Spinal cord (tissue), 3 donors: ENCODE results near the genes TET1, STOX1, DDX50 and KIFBP.

- PRO-cap = no peak
- RAMPAGE, long total RNA = no peak
Observed at GRCh38 chr10:63644446-63644903, 123.3 kb downstream of the REEP3 start.

- PRO-cap = no peak
- RAMPAGE, long total RNA = no peak
Observed at GRCh38 chr10:65571187-65571710, 1354.6 kb upstream of the LRRTM3 start.

- PRO-cap = no peak
- RAMPAGE, long total RNA = no peak
Observed at GRCh38 chr10:66369069-66369453, 556.8 kb upstream of the LRRTM3 start.

GRCh38 chr10:67665494-67665884, 30.5 kb downstream of the CTNNA3 start:
- PRO-cap = no peak
- RAMPAGE, long total RNA = no peak

- PRO-cap = no peak
- RAMPAGE, long total RNA = no peak
Observed at GRCh38 chr10:67783607-67783908, 54.4 kb downstream of the DNAJC12 start.

DNA sequence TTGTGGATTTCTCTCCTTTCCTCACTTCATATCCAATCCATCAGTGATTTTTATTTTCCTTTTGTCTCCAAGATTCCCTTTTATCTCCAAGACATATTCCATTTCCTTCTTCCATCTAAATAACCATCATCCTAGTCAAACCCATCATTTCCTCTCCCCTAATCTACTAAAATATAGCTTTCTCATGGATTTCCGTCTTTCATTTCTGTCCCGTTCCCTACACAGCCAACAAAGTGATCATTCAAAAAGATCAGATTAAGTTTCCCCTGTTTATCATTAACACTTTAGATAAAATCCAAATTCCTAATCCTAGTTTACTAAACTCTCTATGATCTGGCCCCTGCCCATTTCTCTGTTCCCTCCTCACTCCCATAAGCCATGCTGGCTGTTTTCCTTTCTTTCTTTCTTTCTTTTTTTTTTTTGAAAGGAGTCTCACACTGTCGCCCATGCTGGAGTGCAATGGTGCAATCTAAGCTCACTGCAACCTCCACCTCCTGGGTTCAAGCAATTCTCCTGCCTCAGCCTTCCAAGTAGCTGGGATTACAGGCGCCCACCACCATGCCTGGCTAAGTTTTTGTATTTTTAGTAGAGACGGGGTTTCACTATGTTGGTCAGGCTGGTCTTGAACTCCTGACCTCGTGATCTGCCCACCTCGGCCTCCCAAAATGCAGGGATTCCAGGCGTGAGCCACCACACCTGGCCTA, 80.1 kb downstream of the SIRT1 start:
- PRO-cap = no peak
- RAMPAGE, long total RNA = no peak

- PRO-cap = no peak
- RAMPAGE, long total RNA = no peak
Observed at GRCh38 chr10:68106708-68106983, 2.6 kb upstream of the MYPN start.

- PRO-cap = no peak
- RAMPAGE, long total RNA = no peak
Observed at GRCh38 chr10:68109692-68110112, 414 bp downstream of the MYPN start.

GRCh38 chr10:68328118-68328814, 3.6 kb upstream of the HNRNPH3 start:
- PRO-cap = no peak
- RAMPAGE, long total RNA = no peak

DNA sequence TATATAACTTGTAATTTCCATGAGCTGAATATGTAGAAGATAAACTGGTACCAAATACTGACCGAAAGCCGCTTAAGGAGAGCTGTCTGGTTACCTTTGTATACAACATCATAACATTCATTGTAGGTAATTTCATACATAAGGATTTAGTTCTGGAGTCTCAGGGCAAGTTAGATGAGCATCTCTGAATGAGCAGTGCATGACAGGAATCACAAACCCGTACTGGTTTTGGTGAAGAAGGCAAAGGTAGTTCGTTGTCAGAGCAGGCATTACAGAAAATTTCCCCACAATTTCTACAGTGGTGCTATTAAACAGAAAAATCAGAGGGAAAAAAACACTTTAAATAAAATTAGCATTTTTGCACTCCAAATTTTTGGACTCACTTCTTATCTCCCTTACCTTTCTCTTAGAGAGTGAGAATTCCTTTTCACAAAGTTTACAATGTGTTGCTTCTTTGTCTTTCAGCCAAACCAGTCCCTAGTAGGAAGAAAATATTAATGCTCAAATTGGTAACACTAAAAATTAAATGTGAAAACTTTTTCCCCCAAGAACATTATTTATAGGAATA, 13.0 kb upstream of the PBLD start:
- PRO-cap = no peak
- RAMPAGE, long total RNA = no peak

GRCh38 chr10:68559735-68560935, at the start of gene TET1:
TET1 (plus strand) TSS chr10:68560337.
- PRO-cap = no peak
- RAMPAGE, long total RNA = no peak

DNA sequence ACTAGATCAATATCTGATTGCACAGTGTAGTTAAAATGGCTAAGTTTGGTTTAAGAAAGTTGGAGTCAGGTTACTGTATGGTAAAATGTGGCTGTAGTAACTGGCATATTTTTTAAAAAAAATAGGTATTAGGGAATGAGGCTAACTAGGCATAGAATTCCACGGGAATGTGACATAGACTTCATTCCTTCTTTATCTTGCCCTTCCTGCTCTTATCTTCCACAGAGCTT, 58.0 kb downstream of the TET1 start:
- PRO-cap = no peak
- RAMPAGE, long total RNA = no peak

DNA sequence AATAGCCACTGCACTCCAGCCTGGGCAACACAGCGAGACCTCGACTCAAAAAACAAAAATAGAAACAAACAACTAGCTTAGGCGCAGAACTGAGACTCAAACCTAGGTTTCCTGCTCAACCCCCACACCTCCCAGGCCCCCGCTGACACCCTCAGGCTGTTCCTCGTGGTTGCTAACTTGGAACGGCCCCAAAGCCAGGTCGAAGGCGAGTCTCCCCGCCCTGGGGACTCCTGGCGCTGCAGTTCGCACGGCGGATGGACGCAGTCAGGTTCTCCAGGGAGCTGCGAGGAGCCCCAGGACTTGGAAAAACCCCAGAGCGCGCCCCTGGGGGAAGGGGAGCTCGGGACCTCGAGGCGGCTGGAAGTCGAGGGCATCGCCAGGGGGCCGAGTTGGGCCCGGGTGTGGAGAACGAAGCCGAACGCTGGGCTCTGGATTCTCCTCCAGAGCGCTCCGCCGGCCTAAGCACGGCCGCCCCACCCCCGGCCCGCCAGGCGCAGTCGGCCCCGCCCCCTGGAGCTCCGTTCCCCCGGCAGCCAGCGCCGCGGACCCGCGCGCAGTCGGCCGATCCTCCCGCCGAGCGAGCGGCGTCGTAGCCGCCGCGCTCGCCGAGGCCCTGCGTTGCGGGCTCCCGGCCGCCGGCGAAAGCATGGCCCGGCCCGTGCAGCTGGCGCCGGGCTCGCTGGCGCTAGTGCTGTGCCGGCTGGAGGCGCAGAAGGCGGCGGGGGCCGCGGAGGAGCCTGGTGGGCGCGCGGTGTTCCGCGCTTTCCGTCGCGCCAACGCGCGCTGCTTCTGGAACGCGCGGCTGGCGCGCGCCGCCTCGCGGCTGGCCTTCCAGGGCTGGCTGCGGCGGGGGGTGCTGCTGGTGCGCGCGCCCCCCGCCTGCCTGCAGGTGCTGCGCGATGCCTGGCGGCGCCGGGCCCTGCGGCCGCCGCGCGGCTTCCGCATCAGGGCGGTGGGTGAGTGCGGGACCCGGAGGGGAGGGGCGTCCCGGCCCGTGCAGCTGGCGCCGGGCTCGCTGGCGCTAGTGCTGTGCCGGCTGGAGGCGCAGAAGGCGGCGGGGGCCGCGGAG, at the start of gene STOX1:
TSS of gene STOX1 (plus strand) at position 554 of the 1,069 bp plus-strand sequence.
- PRO-cap = no peak
- RAMPAGE, long total RNA = no peak

DNA sequence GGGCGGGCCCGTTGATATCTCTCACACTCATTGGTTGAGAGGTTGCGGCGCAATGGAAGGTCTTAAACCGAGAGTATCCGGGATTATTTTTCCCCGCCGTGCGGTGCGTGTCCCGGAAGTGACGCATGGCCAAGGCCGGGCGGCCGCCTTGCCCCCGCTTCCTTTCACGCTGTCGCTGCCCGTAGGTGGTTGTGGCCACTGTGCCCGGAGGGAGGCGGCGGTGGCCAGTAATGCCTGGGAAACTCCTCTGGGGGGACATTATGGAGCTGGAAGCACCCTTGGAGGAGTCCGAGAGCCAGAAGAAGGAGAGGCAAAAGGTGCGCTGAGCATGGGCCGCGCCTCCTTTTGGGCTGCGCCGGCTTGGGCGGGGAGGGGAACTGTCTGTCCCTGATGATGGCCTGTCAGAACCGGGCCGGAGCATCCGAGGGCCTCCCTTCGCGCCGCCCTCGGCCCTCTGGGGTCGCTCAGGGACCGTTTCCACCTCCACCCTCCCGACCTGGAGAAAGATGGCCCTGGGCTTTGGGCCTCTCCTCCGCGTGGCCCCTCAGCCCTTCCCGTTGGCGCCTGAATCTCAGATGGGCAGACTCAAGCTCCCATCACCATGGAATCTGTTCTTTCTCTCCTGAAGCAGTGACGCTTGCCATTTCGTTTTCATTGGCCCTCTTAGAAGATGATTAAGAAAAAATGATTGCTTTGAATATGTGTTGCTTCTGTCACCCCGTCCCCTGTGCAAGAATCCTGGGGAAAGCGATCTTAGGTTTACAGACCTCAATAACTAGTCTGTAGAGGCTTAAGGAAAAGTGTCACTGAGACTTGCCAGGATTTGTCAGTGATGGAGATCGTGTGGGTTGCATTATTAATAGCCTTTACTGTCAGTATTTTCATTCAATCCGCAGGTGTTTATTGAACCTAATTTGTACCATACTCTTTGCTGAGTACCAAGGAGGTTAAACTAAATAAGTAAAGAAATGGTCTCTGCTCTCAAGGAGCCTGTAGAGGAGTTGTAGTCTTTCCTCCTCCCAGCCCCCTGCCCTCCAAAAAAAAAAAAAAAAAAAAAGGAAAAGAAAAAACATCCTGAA, at the start of gene DDX50:
TSS of gene DDX50 (plus strand) at position 161 of the 1,079 bp plus-strand sequence.
- PRO-cap = no peak
- RAMPAGE, long total RNA = start-site peak on the plus strand centred at position 152 of the sequence, 99 bp wide, 792 and 494 reads in 2 replicates

- PRO-cap = no peak
- RAMPAGE, long total RNA = no peak
Observed at GRCh38 chr10:68949970-68950826, 5.8 kb upstream of the DDX21 start.

DNA sequence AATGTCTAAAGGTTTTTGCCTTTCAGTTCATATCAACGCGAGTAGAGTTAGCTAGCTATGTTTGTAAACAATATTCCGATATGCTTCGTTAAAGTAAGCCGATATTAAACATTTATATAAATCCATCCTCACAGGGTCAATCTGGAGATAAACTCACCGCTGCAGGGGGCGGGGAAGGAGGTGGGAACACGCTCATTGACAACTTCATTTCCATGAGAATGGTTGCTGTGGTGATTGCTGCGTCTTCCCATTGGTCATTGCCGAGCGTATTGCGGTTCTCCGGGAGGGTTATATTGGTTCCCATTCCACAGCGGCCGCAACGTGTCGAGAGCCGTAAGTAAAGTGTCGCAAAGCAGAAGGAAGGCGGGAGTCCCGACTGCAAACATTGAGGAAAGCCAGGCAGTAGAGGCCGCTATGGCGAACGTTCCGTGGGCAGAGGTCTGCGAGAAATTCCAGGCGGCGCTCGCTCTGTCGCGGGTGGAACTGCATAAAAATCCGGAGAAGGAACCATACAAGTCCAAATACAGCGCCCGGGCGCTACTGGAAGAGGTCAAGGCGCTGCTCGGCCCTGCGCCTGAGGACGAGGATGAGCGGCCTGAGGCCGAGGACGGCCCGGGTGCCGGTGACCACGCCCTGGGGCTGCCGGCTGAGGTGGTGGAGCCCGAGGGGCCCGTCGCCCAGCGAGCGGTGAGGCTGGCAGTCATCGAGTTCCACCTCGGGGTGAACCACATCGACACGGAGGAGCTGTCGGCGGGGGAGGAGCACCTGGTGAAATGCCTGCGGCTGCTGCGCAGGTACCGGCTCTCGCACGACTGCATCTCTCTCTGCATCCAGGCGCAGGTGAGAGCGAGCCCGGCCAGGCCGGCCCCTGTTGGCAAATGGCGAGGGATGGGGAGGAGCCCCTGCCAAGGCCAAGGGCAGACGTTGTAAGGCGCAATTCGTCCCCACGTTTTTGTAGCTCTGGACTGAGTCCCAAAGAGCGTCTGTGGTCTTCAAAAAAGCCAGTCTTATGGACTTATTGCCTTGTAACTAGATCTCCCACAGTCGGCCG, at the start of gene KIFBP:
TSS of gene KIFBP (plus strand) at position 385 of the 1,051 bp plus-strand sequence.
- PRO-cap = no peak
- RAMPAGE, long total RNA = no peak

- PRO-cap = no peak
- RAMPAGE, long total RNA = no peak
Observed at GRCh38 chr10:69048967-69049166, 39.0 kb upstream of the SRGN start.

DNA sequence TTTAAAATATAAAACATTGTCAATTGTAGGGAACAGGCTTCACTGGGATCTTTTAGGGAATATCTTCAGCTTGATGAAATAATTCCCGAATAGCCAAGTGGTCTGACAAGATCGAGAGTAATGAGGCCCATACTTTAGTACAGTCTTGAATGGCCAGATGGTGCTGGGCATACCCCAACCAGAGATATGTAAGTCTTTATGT, 1.3 kb downstream of the SRGN start:
- PRO-cap = no peak
- RAMPAGE, long total RNA = no peak

DNA sequence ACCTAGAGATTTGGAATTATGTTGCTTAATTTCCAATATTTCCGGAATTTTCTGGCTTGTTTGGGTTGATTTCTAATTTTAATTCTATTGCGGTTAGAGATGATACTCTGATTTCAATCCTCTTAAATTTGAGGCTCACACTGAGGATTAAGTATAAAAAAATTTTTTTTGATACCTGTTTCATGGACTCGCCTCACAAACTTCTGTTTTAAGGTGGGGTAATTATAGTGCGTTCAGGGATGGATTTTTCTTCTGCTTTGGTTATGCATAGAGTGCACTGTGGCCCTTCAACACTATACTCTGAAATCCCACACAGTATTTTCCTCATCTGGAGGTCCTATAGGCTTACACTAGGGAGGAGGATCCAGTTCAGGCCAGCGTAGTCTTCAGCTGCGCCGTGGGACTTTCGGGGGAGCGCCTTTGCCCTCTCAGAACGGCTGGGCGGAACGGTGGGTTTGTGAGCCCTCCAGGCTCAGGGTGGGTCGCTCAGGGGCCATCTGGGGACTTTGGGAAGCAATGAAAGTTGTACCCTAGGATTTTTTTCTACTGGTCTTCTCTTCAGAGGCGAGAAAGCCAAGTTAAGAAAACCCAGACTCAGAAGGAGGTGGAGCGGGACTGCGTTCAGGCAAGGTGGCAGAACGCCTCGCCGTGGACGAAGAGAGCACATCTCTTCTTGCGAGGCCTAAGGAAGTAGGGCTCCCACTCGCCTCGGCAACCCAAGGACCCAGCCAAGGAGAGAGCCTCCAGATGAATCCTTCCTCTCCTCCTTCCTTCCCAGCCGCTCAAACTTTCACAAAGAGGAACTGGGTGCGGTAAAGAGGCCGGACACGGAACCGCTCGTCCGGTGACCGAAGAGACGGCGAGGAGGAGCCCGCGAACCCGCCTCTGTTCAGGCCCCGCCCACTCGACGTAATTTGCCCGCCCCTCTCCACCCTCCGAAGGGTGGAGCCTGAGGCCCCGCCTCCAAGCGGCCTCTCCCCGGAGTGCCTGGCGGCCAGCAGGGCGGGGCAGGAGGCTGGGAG, 569 bp upstream of the VPS26A start:
- PRO-cap = no peak
- RAMPAGE, long total RNA = no peak

DNA sequence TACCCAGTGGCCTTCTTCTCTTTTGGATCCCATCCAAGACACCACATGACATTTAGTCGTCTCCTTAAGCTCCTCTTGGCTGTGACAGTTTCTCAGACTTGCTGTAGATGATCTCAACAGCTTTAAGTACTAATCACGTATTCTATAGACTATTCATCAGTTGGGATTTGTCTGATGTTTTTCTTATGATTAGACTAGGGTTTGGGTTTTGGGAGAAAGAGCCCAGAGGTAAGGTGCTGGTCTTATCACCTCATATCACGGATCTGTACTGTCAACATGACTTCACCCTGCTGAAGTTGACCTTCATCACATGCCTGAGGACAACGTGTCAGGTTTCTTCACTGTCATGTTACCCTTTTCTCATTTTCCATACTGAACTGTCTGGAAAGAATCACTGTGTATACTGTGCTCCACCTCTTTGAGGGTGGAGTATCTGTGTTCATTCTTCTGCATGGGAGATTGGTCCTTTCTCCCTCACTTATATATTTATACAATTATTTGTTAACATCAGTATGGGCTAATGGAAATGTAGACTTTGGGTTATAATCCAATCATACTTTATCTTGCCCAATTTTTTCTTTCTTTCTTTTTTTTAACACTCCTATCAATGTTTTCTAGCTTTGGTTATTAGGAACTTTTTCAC, 6.4 kb upstream of the HKDC1 start:
- PRO-cap = no peak
- RAMPAGE, long total RNA = no peak